ENCODE measurements around the gene OR13C8.

DNA sequence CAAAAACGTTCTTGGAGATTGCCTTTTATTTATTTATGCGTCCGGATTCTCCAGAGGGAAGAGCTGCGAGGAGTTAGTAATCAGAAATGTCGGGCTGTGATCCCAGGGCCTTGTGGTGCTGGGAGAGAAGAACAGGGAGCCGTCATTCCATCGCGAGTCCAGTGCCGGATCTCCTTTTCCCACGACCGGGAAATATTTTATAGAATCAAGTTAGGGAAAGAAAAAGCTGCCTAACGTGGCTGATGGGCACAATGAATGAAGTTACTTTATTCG, 1.6 kb downstream of the NR4A3 start:
- PRO-cap, result no peak
- RAMPAGE, long total RNA, 2 experiments, result no peak in any of the 2 experiments

- PRO-cap, result no peak
- RAMPAGE, long total RNA, 2 experiments, result no peak in any of the 2 experiments
These were observed 6.2 kb downstream of the NR4A3 start for GRCh38 chr9:99827783-99828439.

DNA sequence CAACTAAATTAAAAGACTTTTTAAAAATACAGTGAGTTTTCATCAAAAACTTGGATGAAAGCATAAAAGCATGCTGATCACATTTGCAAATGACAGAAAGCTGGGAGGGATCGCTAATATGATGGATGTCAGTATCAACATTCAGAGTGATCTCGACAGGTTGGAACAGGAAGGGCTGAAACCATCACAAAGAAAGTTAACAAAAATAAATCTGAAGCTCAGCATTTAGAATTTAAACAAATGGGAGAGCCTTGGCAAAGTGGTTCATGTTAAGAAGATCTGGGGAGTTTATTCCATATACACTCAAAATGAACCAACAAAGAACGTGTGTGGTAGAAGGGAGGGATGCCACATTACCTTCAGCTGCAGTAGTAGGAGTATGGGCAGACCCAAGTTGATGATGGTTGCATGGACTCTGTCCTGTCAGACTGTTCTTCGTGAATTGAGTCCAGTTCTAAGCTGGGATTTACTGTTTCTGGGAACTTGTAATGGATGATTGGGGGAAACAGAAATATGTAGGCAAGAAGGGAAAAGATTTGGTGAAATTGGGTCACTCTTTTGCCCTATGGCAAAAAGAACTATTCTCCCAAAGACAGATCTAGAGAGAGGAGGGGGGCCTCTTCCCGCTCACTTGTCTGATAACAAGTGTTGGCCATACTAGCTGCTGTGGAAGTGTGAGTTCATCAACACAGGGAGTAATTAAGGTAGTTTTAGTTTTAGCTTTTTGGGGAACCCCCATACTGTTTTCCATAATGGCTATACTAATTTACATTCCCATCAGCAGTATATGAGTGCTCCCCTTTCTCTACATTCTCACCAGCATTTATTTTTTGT, 14.6 kb downstream of the NR4A3 start:
- PRO-cap, result no peak
- RAMPAGE, long total RNA, 2 experiments, result start-site peak on the plus strand in 1 of 2 experiments, centred at position 129 of the sequence, 8 reads per replicate

DNA sequence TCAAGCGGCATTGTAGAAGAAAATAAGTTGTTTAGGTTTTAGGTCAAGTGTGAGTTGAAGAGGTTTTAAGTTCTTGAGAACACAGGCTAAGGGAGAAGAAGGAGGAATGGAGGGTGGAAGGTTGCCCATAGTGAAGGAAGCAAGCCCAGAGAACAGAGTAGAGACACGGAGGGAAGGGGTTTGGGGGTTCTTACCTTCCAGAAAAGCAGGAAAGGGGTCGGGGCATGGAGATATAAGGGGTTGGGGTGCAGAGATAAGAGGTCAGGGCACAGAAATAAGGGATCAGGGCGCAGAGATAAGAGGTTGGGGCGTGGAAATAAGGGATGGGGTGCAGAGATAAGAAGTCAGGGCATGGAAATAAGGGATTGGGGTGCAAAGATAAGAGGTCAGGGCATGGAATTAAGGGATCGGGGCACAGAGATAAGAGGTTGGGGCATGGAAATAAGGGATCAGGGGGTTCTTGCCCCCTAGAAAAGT, 46.1 kb downstream of the INVS start:
- PRO-cap, result no peak
- RAMPAGE, long total RNA, 2 experiments, result no peak in any of the 2 experiments

DNA sequence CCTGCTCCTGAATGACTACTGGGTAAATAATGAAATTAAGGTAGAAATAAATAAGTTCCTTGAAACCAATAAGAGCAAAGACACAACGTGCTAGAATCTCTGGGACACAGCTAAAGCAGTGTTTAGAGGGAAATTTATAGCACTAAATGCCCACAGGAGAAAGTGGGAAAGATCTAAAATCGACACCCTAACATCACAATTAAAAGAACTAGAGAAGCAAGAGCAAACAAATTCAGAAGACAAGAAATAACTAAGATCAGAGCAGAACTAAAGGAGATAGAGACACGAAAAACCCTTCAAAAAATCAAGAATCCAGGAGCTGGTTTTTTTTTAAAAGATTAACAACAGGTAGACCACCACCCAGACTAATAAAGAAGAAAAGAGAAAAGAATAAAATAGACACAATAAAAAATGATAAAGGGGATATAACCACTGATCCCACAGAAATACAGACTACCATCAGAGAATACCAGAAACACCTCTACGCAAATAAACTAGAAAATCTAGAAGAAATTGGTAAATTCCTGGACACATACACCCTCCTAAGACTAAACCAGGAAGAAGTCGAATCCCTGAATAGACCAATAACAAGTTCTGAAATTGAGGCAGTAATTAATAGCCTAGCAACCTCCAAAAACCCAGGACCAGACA, 81.1 kb downstream of the INVS start:
- PRO-cap, result no peak
- RAMPAGE, long total RNA, 2 experiments, result no peak in any of the 2 experiments

- PRO-cap, result bidirectional peak, plus-strand start at chr9:100598806, minus-strand start at chr9:100598746
- RAMPAGE, long total RNA, 2 experiments, result no peak in any of the 2 experiments
These were observed 20.6 kb downstream of the CAVIN4 start for GRCh38 chr9:100598360-100599095.

DNA sequence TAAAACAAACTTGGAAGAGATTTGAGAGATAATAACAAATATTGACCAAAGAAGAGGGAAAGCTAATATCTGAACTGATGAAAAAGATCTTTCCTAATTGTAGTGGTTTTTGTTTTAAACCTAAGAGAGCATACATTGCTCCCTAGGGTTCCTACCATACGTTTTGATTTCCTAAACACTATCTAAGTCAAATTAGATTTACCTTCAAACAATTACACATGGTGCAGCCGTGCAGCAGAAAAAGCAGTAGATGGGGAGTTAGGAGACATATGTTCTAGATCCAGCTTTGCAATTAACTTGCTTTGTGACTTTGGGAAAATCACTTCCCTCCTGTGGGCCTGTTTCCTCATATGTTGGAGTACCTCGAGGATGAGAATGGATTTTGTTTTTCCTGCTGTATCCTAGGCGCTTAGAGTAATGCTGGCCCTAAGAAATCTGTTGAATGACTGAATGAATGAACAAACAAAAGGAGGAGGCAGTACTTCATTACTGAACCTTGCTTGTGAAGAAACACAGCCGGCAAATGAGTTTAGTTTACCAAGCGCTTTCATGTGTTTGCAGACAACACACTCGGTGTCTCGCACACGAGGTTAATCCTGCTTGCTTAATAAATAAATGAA, 673 bp downstream of the MRPL50 start:
- PRO-cap, result no peak
- RAMPAGE, long total RNA, 2 experiments, result no peak in any of the 2 experiments

DNA sequence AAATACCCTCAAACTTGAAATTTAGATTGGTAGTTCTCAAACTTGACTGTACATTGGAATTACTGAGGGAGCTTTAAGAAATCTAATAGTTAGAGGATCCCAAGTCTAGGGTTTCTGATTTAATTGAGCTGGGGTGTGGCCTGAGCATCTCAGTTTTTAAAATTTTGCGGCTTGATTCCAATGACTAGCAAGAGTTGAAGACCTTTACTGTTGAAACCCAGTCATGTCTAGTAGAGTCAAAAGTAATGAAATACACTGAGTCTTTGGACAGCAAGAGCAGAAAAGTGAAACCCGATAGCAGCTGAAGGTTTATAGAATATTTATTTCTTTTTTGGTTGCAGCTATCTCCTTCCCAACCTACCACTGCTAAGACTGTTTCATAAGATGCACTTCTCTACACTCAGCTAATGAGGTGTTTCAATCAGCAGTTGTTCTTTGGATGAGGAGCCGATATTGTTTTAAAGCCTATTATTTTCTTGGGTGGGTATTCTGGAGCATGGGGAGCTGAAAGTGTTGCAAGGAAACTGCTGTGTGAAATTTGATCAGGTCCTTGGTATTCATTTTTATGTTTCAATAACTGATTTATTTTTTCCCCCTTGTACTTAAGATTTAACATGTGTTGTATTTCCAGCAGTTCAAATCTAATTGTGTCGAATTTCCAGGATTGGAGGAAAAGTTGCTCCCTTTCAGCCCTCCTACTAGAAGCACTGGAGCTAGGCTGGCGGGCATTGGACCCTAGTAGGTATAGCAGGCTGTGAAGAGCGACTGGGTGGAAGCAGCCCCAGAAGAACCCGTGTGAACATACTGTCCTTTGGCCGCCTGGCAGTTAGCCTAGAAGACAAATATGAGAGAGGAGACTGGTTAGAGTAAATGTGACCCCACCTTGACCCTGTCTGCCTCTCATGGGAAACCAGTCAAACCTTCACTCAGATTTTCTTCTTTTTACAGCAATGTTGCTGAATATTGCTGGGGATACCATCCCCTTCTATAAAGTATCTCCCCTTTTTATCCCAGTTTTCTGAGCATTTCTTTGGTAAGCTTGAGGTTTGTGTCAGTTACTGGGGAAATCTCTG, 14.2 kb downstream of the ALDOB start:
- PRO-cap, result no peak
- RAMPAGE, long total RNA, 2 experiments, result no peak in any of the 2 experiments

DNA sequence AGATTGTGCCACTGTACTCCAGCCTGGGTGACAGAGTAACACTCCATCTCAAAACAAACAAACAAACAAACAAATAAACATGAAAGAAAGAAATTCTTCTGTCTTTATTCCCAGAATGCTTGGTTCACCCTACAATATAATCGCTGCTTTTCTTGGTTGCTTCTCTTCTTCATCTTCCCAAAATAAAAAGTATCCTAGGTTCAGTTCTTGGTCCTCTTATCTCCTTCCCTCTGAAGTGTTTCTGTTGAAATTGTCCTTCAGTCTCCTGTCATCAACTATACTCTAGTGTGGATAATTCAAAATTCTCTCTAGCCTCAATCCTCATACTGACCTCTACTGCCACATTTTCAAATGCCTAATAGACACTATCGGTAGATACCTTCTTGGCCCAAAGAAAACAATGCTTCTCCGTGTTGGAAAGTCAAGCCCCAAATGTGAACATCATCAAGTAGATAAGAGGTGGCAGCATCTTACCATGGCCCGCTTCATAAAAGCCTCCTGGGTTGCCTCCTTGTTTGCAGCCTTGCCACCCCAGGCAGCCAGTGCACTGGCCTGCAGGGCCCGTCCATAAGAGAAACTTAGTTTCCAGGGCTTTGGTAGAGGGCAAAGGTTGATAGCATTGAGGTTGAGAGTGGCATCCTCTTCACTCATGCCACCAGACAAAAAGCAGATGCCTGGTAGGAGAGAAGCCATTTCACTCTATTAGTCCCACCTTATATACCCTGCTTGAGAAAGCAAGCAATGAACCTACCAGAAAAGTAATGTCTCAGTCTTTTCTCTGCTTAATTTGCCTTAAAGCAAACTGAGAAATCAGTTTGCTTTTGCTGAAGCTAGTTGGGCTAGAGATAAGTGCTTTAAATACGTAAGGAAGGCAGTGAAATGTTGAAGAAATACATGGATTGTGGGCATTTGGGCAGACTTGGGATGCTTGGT, 10.9 kb downstream of the ALDOB start:
- PRO-cap, result no peak
- RAMPAGE, long total RNA, 2 experiments, result no peak in any of the 2 experiments

DNA sequence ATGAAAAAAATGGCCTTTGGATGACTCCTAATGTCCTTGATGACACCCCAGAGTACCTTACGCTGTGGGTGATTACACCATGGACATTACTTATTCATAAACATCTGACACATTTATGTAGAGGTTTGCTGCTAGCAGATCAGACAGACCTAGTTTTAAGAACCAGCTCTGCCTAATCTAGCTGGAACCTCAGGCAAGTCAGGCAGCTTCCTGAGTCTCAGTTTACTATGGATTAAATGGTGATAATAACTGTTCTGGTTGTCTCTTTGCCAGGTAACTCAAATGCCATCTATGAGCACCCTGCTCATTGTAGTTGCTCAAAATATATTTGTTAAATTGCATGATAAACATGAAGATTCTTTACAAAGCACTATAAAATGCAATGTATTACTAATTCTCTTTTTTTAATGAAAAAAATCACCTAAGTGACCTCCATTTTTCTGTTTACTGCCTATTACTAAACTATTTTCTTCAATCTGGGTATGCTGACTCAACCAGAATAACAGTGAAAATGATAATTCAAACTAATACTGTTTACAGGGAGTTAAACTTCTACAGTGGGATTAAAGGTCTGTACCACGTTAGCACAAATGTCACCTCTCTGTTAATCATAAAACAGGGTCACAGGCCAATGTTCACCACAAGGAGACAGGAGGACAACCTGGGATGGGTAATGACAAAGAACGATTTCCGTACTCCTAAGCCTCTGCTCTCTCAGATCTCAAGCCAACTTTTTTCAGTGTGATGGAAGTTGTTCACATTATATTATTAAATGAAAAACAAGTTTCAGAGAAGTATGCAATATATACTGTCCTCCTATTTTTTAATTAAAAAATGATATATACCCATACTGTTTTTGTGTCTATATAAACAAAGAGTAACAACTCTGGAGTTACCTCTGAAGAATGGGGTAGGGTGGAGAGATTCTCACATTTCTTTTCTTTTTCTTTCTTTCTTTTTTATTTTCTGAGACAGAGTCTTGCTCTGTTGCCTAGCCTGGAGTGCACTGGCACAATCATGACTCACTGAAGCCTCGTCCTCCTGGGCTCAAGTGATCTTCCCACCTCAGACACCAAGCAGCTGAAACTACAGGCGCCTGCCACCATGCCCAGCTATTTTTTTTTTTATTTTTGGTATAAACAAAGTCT, 2.4 kb downstream of the ALDOB start:
- PRO-cap, result no peak
- RAMPAGE, long total RNA, 2 experiments, result no peak in any of the 2 experiments

DNA sequence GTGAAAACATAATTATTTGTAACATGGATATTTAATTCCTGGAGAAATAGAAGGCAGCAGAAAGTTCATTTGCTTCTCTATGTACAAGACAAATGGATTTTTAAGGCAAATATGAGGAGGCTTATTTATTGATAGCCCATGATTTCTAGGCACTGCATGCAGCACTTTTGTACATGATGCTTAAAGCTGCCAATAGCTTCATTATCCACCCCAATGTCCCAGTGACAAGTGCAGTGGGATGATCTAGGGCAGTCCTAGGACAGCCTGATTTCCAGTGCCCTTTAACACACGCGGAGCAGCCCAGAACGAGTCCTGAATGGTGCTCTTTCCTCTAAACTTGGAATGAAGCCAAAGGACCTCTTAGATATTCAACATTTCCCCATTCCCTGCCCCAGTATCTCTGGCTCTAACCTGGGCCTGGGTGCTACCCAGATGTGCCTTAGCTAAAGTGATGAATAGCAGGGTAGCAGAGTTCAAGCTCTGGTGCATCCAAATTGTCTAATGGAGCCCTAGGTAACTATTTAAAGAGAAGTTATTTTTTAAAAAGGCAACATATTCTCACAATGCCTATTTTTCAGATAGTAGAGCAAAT, 1.1 kb downstream of the ALDOB start:
- PRO-cap, result no peak
- RAMPAGE, long total RNA, 2 experiments, result no peak in any of the 2 experiments

DNA sequence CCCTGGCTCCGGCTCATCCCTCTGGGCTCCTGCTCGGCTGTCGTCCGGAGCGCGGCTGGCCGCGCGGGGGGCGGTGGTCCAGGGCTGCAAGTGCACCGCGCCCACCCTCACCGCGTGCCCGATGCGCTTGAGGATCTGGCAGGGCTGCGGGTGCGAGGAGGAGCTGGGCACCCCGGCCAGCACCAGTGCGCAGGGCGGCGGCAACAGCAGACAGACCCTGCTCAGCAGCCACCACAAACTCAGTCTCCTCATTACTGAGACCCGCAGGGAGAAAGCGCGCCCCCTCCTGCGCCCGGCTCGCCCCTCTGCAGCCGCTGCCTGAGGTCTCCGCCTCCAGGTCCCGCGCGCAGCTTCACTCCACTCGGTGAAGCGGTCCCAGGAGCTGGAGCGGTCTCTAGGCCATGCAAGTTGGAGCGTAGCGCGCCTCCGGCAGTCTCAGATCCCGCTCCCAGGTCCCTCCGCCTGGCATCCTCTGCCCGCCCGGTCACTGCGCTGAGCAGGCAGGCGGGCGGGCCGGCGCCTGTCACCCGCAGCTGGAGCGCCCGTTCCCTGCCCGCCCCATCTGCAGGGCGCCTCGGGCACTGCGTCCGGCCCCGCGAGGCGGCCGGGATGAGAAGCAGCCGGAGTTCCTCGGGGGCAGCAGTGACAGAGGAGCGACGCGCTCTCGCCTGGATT, 582 bp downstream of the GRIN3A start:
- PRO-cap, result unidirectional peak, minus-strand start at position 208 of the sequence
- RAMPAGE, long total RNA, 2 experiments, result no peak in any of the 2 experiments

DNA sequence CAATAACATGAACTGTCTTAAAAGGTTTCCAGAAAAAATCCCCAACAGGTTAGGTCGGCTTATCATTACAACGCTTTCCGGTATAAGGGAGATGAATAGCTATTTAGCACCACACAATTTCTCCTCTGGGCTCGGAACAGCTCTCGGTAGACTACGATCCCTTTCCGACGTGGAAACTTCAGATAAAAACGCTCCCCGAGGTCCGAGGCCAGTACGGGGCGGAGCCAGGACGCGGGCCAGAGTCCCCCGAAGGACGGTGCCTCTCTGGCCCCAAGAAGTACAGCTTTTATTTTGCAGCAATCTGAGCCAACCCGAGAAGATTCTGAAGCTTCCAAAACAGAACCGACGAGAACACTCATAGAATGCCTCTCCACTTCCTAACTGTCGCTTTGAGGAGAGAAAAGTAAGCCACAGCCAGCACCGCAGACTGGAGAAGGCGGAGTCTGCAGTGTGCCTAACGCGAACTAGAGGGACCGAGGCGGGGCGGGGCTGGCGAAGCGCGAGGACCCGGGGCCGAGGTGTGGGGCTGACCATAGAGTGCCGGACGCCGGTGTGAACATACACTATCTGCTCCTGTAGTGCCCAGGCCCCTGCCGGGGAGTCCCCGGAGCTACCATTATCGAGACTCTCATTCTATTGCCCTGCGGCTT, 434 bp upstream of the SMC2 start:
- PRO-cap, result bidirectional peak, plus-strand start at position 149 of the sequence, minus-strand start at position 155 of the sequence; bidirectional peak, plus-strand start at position 533 of the sequence, minus-strand start at position 438 of the sequence
- RAMPAGE, long total RNA, 2 experiments, result no peak in any of the 2 experiments

- PRO-cap, result no peak
- RAMPAGE, long total RNA, 2 experiments, result no peak in any of the 2 experiments
These were observed at the start of gene OR13C8 for GRCh38 chr9:104568912-104569350. TSS of gene OR13C8 (plus strand) at chr9:104569168.

DNA sequence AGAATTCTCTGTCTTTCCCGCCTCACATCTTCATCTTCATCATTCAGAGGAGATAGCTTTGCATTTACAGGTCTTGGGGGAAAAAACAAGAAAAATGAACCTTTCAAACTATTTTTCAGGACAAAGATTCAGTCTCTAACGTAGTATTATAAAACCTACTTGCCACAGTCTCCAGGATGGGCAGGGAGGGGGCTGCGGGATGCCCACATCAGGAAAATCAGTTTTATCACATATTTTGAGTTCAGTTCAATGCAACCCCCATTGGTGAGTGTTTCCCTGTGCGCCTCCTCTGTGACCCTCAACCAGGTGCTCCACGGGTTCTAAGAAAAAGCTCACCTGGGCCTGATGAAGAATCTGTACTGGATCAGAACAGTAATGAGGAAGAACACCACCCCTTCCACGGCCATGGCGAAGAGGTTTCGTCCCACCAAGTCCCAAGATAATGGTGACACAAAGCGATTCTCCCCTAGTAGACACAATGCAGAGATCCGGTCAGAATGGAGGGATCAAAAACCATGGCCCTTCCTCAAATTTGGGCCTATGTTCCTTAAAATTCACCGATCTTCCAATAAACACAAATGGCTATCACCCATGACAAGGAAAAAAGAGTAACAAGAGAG, 29.0 kb downstream of the NIPSNAP3B start:
- PRO-cap, result no peak
- RAMPAGE, long total RNA, 2 experiments, result no peak in any of the 2 experiments

DNA sequence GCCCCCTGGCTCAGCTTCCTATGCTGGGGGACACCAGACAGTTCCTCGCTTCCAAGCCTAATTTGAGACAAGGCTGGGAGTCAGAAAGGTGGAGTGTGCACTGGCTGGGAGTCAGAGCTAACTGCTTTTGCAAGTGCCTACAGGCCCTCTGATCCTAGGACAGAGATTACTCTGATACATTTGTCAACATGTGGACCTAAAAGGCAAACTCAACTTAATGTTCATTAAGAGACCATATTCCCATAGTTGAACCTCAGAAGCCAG, 80.8 kb downstream of the NIPSNAP3B start:
- PRO-cap, result no peak
- RAMPAGE, long total RNA, 2 experiments, result no peak in any of the 2 experiments

DNA sequence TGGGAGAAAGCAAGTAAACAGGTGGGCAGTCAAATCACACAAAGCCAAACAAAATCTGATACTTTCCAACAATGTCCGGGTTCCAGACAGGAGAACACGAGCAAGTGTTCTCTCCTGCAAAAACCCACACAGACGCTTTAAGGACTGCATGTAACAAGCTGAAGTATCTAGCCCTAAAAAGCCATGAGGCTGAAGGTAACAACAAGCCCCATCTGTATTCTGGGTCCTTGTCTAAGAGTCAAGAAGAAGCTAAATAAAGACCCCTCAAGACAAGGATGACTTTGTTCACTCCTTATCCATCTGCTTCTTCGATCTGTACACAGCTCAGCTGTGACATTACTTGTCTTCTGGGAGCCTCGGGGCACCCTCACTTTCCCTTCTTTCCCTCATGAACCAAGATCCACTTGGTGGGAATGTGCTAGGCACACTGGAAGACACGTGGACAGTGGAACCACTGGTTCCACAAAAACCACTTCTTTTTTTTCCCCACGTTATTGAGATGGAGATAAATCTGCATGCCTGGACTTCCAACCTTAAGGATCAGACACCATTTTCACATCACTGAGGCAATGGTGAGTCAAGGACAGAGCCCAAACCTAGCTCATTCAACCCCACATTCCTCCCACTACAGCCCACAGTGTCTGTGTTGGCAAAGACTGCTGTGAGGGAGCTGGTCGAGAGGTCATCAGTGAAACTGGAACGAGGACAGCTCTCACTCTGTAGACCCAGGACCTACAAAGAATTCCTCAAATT, 75.0 kb downstream of the ABCA1 start:
- PRO-cap, result no peak
- RAMPAGE, long total RNA, 2 experiments, result no peak in any of the 2 experiments

DNA sequence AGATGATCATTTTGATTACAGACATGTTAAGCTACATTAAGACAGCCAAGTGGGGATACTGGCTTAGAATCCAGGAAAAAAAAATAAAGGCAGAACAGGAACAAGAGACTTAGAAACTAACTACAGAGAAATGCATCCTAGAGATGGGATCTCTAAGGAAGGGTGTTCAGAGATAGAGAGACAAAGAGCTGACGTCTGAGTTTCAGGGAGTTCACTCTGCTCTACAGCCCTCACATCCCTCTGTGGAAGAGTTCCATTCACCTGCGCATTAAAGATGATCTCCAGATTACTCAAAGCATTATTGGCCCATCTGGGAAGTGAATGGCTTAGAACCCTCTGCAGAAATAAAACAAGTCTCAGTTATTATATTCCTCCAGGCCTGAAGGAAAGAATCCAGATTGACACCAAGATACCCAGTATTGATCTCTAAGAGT, 25.1 kb downstream of the ABCA1 start:
- PRO-cap, result no peak
- RAMPAGE, long total RNA, 2 experiments, result no peak in any of the 2 experiments

DNA sequence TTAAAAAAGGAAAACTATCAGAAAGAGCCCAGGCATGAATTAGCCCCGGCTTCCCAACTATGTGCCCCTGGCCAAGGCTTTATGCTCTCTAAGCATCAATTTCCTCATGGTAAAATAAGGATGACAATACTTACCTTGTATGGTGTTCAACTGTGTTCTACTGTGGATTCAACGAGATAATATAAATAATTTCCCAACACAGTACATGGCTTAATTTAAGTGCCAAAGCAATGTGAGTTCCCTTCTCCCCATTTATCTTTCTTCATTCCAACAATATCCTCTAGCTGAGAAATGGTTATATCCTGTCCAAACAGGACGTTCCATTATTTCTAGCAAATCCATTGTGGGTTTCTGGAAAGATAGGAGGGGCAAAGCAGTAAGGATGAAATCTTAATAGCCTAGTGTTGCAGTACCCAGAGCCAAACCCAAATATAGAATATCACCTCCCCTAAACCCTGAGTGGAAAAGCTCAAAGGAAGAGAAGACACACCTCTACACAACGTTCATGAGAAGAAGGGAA, 22.0 kb downstream of the ABCA1 start:
- PRO-cap, result no peak
- RAMPAGE, long total RNA, 2 experiments, result start-site peak on the minus strand in 1 of 2 experiments, centred at position 218 of the sequence, 18 reads per replicate

GRCh38 chr9:105127814-105128342, 116.6 kb upstream of the SLC44A1 start:
- PRO-cap, result no peak
- RAMPAGE, long total RNA, 2 experiments, result no peak in any of the 2 experiments